ENCODE data around the gene MYOM1.

DNA sequence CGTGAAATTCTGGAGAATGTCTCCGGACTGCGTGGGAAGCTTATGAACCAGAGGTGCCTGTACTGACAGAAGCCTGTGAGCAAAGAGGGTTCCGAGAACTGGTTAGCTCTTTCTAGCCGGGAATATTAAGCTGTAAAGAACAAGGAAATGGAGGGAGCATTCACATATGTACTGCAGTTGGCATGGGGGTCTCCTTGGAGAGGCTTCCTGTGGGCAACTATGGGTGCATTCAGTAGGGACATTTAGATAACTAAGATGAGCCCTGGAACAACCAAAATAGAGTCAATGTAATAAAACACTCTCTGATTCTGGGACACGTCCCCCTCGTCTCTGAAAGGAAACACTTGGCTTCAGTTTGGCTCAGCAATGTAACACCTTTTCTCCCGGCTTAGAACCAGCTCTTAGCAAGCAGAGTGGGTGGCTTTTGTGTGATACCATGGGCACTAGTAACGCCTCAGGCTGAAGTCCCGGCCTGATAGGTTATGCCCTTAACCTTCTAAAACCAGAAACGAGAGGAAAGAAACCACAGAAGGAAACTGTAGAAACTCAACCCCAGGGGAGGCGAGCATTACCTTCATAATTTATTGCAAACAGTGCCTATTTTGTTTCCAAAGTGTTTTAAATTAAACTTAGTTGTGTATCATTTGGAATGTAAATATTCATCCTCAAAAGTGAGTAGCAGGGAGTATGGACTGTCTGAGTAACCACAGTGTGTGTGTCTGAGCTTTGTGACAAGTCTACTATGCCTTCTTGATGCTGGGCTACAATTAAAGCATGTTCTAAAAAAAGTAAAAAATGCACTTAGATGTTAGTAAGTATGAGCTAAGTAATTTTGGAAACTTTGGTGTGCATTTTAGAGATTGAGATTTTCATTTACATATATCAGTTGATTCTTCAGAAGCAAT, 48.9 kb upstream of the LPIN2 start:
- PRO-cap, result no peak

- PRO-cap, result no peak
Observed at GRCh38 chr18:3117476-3118091, 102.2 kb downstream of the MYOM1 start.

- PRO-cap, result no peak
Observed at GRCh38 chr18:3218351-3218643, 1.5 kb downstream of the MYOM1 start.

DNA sequence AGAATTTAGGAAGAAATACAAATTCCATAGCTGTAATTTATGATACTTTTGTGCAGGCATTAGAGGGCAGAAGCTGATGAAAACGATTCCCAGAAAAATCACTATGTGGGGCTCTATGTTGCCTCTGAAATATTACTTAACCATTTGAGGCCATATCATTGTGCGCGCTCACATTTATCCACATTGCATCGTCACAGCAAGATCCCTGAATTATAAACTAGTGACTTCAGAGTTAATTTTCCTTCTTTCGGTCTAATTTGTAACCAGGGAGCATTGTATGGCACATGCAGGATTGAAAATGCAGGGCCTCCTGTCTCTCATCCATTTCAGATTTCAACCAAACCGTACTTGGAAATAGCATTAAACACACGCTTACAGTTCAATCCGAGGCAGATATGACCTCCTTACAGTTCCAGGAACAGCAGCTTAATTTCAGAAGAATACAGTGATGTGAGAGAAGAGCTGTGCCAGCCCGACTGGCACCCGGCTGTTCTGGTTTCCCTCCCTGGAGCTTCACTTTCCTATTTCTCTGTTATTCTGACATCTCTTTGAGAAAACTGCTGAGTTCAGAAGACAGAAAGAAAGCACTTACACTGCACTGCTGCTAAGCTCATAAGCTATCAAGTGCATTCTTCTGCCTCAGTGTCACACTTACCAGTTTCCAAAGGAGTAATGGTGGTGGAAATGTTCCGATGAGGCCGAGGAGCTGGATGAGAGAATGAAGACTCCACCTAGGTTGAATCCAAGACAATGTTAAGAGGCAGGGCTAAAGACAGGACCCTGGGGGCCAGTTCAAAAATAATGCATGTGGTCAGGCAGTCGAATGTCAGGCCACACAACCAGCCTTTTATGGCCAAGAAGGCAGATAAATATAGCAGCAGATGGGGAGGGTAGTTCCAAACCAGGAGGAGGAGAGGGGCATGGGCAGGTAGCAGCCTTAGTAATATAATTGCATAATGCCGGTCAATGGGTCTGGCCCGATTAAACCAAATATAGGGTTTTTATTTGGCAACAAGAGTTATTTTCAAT, at the start of gene MYOM1:
Gene MYOM1, minus strand, starts transcription at position 821 of the 1,029 bp plus-strand sequence.
- PRO-cap, result no peak

DNA sequence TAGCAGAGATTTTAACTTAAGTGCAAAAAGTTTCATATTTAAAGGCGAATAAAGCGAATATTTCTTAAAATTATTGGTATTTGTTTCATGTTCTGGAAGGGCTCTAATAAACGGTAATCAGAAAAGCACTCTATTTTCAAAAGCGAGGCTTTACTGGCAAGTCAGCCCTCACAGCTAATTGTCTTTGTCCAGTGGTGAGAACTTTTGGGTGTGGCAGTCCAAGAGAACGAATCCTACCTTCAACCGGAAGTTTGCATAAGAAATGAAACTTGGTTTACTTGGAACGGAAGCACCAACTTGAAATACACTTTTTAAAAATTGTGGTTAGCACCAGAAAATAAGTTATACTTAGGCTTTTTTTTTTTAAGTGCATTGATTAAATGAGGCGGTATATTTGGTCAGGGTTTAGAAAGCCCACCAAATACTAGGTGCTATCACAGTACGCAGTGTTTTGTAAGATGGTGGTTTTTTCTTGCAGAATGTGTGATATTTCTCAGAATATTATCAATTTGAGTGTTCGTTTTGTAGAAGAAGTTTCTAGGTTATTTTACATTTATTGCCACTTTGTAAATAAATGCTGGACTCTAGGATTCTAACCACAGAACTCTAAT, 1.1 kb downstream of the MYL12A start:
- PRO-cap, result unidirectional peak, minus-strand start at position 196 of the sequence

- PRO-cap, result no peak
Observed at GRCh38 chr18:3258091-3258907, 3.6 kb upstream of the MYL12B start.

GRCh38 chr18:3275966-3276760, 14.2 kb downstream of the MYL12B start:
- PRO-cap, result no peak

DNA sequence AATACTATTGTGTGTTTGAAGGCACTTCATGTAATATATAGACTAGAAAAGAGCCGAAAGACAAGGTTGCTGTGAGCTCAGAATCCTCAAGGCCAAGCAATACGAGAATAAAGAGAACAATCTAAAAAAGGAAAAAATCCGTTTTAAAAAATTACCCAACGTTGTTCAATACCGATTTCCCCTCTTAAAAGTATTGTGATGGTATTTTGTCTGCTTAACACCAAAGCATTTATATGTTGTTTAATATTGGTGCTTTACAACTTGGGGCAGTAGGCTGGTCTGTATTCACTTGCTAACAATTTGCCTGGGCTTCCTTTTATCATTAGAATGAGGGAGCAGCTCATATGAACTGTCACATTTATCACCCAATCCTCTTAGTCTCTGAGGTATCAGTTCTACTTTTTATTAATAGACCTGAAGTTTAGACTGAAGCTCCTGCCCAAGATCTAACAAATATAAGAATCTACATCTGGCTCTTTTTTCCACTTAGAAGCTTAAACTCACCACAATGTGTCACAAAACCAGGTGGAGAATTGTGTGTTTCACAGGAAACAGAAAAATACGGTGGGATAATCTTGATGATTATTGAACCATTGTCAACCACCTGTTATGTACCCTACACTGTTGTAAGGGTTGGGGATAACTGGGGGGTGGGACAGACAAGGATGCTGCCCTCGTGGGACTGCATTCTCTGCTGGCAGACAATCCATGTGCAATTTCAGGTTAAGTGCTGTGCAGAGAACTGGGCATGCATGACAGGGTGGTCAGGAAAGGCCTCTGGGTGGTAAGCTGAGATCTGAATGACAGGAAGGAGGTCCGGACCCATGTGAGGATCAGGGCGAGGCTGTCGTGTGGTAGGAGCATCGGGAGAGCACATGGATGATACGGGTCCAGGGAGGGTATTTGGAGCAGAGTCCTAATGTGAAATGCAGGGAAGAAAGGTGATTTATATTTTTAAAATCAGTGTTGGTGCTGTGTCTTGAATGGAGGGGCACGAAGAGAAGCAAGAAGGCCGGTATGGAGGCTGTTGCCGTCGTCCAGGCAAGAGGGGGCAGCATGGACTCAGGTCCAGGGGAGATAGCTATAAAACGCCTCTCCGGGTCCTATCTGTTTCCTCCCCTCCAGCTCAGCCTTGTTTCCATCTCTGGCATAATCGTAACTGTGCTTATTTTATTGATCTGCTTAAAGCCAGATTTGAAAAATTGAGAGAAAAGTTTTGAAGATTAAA, 17.4 kb downstream of the MYL12B start:
- PRO-cap, result no peak

DNA sequence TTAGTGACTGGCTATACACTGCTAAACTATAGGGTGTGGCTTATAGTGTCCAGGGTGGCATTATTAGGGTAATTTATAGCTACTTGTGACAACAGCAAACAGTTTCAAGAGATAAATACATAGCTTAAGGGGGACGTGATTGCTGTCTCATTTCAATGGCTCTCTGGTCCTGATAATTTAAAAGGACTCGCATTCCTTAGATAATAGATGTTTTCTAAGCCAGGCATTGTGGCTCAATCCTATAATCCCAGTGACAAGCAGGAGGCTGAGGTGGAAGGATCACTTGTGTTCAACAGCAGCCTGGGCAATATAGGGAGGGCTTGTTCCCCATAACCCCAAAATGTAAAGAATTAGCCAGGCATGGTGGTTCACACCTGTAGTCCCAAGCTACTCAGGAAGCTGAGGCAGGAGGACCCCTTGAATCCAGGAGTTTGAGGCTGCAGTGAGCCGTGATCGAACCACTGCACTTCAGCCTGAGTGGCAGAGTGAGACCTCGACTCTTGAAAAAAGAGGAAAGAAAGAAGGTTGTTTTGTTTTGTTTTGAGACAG, 66.4 kb upstream of the TGIF1 start:
- PRO-cap, result no peak

DNA sequence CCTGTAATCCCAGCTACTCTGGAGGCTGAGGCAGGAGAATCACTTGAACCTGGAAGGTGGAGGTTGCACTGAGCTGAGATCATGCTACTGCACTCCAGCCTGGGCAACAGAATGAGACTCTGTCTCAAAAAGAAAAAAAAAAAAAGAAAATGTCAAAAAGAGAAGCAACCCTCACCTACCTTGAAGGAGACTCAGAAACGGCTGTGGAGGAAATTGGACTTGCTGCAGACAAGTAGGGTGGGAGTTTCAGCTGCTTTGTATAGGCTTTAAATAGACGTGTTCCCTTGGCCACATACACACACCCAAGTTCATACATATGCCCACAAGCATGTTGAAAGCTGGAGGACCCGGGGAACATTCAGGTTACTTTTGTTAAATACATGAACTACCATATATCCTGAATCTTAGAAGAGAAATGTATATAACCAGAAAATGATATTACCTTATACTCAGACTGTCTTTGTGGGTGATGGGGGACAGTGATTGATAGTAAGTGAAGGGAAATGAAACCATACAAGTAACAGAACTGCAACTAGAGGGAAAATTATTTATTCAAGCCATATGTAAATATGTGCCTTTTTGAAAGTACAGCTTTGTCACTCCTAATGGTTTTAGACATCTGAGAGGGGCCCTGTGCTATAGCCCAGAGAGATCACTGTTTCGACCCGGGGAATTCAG, 48.3 kb upstream of the TGIF1 start:
- PRO-cap, result no peak

DNA sequence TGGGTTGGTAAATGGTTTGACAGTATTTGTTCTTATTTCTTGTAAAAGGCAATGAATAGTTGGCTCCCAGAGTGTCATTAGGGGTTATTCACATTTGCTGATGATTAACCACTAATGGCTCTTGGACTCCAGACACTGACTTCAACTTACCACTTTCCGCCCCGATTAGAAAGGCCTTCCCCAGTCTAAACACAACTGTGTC, 9.6 kb upstream of the TGIF1 start:
- PRO-cap, result no peak

GRCh38 chr18:3448601-3449157, 1.3 kb upstream of the TGIF1 start:
- PRO-cap, result bidirectional peak, plus-strand start at chr18:3449055, minus-strand start at chr18:3449104

- PRO-cap, result bidirectional peak, plus-strand start at chr18:3451595, minus-strand start at chr18:3451483
Observed at GRCh38 chr18:3451379-3451802, 1.4 kb downstream of the TGIF1 start.

DNA sequence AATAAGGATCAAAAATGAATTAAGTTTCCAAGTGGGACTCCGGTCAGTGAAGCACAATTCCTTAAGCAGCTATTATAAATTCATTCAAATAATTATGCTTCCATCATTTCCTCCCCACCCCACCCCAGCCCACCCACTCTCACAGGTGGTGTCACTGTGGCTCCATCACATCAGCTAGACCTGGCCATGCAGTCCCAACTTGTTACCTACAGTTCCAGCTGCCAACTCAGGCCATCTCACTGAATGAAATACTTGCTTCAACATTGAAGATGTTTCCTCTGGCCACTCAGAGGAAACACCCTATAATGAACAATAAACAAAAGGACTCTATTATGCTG, 134.1 kb downstream of the TGIF1 start:
- PRO-cap, result no peak

DNA sequence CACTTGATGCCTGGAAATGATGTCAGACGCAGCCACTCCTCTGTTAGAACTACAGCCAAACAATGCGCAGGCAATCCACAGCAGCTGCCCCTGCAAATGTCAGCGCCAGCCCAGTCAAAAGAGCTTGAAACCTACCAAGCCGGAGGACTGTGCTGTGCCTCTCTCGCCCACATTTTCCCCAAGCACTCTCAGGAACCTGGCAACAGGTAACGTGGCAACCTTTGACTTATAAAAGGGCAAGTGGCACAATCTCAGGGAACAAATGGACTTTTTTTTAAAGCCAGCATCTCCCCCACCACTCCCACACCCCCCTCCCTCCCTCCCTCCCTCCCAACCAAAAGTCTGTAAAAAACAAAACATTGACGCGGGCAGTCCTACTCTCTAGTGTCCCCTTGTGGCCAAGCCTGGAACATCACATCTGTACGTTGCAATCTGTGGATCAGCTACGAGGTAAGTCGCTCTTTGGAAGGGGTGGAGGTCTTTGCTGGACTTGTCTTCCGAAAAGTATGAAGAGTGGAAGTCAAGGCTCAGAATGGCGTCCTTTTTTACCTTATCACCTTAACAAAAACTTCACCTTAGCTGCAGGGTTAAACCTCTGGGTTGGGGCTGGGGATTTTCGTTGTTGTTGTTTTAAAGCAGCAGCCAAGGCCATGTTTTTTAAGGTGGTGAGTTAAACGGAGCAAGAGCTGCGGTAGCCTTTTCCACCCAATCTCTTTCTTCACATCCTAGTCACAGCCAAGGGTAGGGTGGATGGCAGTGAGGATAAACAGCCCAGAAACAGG, 144.3 kb downstream of the TGIF1 start:
- PRO-cap, result bidirectional peak, plus-strand start at position 117 of the sequence, minus-strand start outside the sequence; bidirectional peak, plus-strand start at position 428 of the sequence, minus-strand start at position 307 of the sequence

DNA sequence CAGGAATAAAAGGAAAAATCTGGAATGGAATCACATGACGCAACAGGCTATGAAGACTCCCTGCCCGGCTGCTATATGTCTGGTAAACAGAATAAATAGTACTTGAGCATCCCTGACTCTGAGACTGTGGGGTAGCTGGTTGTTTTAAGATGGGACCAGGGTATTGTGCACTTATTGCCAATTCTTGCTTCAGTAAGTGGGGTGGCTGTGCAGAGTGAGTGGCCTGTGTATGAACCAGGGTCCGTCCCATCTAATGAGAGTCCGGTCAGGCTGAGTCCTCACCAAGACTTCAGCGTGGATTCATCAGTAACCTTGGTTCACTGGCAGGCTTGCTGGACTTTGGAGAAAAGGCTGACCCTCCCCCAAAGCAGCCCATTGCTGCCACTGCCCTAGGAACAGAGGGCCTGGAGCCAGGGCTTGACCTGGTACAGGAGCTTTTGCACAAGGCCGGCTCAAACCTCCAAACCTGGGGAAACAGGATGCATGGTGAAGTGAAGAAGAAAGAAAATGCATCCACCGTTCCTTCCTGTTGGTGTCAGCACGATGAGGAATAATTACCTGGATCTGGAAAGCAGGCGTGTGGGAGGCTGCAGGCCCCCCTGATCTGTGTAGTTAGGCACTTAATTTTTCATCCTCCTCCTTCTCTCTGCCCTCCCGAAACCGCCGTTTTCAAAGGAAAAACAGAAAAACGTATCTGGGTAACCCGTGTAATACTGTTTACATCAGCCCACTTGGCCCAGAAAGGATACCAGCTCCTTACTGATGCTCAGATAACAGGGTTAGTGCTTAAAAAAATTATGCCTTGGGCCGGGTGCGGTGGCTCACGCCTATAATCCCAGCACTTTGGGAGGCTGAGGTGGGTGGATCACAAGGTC, 147.5 kb downstream of the TGIF1 start:
- PRO-cap, result no peak

- PRO-cap, result no peak
Observed at GRCh38 chr18:3608420-3608833, 158.5 kb downstream of the TGIF1 start.

GRCh38 chr18:3654509-3655151, 204.7 kb downstream of the TGIF1 start:
- PRO-cap, result no peak

DNA sequence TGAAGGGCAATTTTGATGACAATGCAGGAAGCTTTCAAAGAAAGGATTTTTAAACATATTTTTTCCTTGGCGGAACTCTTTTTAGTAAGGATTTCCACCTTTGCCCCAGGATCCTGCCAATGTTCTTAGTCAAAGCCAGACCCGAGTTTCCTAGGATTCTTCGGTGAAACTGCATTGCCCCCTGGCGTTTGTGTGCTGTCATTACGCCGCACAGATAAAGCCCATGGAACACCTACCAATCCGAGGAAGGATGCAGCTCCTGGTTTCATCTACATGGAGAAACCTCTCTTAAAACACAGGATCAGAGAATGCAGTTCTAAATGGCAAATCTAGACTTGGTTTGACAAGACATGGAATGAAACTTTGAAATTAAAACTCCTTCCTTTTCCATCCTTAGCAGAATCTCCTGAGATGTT, 216.3 kb downstream of the TGIF1 start:
- PRO-cap, result no peak

- PRO-cap, result no peak
Observed at GRCh38 chr18:3992798-3993417, 462.2 kb downstream of the DLGAP1 start.